GM19240 (cell line): ENCODE data around the genes PAX9, GEMIN2 and KLHL28.

DNA sequence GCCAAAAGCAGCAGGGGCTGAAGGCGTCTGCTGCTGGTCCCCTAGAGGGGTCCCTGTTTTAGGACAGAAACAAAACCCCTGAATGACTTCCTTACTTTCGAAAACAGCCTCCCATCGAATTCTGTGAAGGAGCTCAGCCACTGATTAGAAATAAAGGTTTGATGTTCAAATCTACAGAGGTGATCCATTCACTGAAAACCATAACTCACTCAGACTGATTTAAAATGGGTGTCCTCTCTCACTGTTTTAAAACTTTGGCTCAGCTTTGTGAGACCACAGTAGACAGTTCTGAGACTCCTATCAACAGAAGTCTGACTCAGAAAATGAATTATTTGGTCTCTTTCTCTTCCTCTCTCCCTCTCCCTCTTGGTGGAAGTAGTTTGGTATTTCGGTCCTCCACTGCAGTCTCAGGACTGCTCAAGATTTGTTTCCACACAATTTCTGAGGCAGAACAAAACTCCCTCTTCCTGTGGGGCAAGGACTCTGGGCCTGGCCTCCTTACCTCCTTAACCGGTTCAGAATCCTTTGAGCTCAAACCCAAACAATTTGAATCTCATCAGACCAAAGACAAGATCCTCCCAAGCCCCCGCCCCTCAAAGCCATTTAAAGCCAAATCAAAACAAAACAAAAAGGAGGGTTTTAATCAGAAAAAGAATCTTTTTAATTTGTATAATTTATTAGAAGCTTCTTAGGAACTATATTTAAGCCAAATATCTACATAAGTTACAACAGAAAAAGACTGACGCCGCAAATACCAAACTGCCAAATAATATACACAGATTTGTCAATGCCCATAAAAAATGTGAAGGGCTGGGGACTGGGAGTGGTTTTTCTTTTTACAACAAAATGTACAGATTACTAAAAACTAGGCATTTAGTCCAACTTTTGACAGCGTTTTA is 4.0 kb downstream of the NKX2-1 start:
- RRBS: no CpG with 5 or more reads among the region's 9 CpGs

- RRBS: 15% methylated on average over 5 of the region's 72 CpGs
Measured at GRCh38 chr14:36518649-36519372, 1.2 kb downstream of the NKX2-1 start.

- RRBS: 6% methylated on average over 9 of the region's 49 CpGs
Measured at GRCh38 chr14:36661581-36662497, at the start of gene PAX9. Gene PAX9, plus strand, starts transcription at chr14:36661860.

DNA sequence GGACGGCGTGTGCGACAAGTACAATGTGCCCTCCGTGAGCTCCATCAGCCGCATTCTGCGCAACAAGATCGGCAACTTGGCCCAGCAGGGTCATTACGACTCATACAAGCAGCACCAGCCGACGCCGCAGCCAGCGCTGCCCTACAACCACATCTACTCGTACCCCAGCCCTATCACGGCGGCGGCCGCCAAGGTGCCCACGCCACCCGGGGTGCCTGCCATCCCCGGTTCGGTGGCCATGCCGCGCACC is 1.5 kb downstream of the PAX9 start:
- RRBS: no CpG with 5 or more reads among the region's 23 CpGs

DNA sequence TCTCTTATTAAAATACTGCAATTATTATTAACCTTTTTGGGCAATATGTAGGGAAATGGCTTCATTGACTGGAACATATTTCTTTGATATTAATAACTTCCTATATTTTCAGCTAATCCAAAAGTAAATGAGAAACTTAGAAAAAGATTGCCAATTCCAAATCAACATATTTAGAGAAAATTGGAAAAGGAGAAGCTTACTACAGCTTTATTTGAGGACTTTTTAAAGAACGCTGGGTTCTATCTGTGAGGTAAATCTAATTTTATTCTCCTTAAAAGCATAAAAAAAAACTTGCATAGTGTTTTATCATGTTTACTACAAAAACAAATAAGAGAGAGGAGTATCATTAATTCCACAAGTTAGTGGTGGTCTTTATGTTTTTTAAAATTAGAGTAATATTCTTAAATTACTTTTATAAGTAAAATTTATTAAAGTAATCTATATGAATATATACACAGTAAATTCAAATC is 49.3 kb downstream of the MIPOL1 start:
- RRBS: no CpG with 5 or more reads among the region's 1 CpG

- RRBS: no CpG with 5 or more reads among the region's 6 CpGs
Measured at GRCh38 chr14:37566502-37567493, 28.3 kb downstream of the FOXA1 start.

- RRBS: no CpG with 5 or more reads among the region's 33 CpGs
Measured at GRCh38 chr14:37584217-37584721, 10.8 kb downstream of the FOXA1 start.

GRCh38 chr14:38808635-38809515 is 294.2 kb downstream of the SEC23A start:
- RRBS: no CpG with 5 or more reads among the region's 7 CpGs

DNA sequence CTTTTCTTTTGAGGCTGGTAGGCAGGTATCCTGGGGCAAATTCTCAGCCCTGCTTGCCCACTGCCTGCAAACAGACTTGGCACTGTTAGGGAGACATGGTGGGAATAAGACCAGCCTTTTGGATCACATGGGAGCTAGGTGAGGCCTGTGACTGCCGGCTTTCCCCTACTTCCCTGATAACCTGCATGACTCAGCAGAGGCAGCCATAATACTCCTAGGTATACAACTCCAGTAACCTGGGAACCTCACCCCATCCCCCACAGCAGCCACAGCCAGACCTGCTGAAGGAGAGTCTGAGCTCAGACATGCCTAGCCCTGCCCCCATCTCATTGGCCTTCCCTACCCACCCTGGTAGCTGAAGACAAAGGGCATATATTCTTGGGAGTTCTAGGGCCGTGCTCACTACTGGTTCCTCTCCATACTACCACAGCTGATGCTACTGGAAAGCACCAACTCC is 170.7 kb downstream of the SEC23A start:
- RRBS: no CpG with 5 or more reads among the region's 2 CpGs

DNA sequence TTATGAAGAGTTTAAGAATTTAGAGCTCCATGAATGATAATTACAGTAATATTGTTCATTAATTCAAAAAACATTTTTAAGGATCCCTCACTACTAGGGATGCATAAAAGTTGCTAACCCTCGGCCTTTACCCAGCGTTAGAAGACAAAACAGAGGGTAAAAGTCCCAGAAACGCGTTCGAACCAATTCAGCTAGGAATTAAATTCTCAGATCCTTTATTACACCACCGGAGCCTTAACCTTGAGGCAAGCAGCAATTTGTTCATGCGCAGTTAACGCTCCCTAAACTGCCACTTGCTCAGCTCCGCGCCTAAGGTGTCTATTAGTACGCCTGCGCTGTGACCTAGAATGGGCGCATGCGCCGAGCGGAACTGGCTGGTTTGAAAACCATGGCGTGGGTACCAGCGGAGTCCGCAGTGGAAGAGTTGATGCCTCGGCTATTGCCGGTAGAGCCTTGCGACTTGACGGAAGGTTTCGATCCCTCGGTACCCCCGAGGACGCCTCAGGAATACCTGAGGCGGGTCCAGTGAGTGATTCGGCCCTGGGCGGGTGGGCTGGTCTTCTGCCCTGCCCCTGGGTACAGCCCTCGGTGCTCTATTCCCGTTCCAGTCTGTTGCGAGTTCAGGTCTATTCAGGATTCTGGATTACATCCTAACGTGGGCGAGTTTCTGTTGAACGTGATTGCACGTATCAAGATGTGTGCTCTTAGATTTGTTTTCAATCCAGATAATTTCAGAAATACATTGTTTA is at the start of gene GEMIN2:
GEMIN2 (plus strand) TSS at position 373 of the 749 bp plus-strand sequence.
- RRBS: no CpG with 5 or more reads among the region's 37 CpGs

- RRBS: no CpG with 5 or more reads among the region's 9 CpGs
Measured at GRCh38 chr14:39114700-39115178, 616 bp downstream of the GEMIN2 start.

GRCh38 chr14:39264990-39265454 is 31.3 kb downstream of the MIA2 start:
- RRBS: no CpG with 5 or more reads among the region's 2 CpGs

DNA sequence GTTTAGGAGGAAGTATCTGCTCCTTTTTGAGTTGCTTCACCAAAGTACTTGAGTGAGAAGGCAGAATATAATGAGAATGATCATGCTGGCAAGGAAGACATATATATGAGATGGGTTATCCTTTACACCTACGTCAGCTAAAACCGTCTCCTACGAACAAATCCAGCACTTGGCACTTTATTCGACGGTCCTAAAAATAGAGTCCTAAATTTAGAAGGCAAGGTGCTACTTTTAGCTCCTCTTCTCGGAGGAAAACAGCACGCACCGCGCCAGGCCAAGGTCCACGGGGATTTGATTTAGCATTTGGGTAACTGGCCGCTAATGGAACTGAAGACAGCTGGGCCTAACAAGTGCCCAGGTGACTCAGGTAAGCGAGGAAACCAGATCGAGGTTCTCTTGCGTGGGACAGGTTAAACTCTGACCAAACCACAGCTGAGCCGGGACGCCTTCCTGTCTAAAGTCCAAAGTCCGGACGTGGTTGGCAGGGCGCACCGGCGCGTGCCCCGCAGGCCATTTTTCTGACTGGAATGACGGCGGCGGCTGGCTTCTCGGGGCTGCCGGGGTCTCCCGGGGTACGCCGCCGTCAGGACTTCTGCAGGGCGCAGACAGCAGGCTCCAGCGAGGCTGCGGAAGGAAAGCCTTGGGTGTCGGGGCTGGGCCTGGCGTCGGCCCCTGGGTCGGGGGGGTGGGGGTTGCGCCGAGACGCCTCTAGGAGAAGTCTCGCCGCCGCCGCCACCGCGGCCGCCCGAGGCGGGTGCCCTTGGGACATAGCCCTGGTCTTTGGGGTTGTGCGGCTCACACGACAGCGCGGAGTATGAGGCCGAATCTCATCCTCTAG is 32.7 kb downstream of the MIA2 start:
- RRBS: 3% methylated on average over 9 of the region's 56 CpGs

DNA sequence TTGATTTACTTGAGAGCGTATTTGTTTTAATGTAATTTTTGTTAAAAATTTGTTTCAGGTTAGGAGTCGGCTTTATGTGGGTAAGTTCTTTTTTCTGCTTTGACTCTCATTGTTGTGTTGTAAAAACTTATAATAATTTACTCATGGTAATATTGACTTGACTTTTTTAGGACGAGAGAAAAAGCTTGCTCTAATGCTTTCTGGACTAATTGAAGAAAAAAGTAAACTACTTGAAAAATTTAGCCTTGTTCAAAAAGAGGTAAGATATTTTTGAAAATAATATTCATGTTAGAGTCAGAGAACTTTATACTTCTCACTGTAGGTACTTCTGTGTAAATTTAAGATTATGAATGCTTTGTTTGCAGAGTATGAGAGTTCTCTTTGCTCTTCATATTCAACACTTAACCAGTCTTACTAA is 45.6 kb downstream of the MIA2 start:
- RRBS: no CpG with 5 or more reads among the region's 3 CpGs

DNA sequence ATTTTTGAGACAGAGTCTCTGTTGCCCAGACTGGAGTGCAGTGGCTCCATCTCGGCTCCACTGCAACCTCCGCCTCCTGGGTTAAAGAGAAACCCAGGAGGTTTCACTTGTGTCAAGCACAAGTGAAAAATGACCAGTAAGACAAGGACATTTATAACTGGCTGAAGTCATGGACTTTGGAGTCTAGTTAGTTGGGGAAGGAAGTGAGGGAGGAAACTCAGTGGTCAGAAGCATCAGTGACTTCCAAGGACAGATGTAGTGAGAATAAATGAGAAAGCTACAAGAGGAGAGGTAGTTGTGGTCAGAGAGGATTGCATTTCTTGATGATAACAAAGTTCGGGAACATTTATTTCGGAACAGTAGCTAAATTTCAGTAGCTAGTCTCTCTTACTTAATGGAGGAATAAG is 85.3 kb downstream of the FBXO33 start:
- RRBS: no CpG with 5 or more reads among the region's 4 CpGs

GRCh38 chr14:39348428-39349108 is 83.7 kb downstream of the FBXO33 start:
- RRBS: no CpG with 5 or more reads among the region's 3 CpGs

- RRBS: no CpG with 5 or more reads among the region's 17 CpGs
Measured at GRCh38 chr14:39386617-39387064, 45.6 kb downstream of the FBXO33 start.

- RRBS: no CpG with 5 or more reads among the region's 42 CpGs
Measured at GRCh38 chr14:44960833-44962070, at the start of gene KLHL28. Gene KLHL28, minus strand, starts transcription at chr14:44961947.